Metastatic Breast Carcinoma in the Ovary (tissue), 3 donors: ENCODE data around the genes ARHGDIG, AXIN1, MRPL28 and STUB1.

GRCh38 chr16:85986-86922 is 8.2 kb downstream of the MPG start:
- PRO-cap, 3 experiments: no peak in any of the 3 experiments

DNA sequence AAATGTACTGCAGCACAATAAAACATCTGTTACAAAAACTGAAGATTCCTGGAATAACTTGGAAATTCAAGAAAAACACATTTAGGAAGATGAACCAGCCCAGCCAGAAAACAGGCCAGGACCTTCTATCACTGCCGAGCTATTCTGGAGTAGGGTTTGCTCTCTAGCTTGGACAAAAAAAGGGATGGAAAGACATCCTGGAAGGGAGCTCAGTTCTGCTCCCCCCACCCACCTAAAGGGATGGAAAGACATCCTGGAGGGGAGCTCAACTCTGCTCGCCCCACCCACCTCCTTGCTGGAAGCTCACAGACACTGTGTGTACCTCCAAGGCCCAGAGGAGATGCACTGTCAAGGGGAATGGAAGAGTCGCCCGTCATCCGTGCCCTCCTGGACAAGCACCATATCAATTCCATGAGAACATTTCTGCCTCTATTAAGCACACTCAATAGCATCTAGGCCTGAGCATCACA is 15.9 kb downstream of the NPRL3 start:
- PRO-cap, 3 experiments: no peak in any of the 3 experiments

- PRO-cap, 3 experiments: no peak in any of the 3 experiments
Measured at GRCh38 chr16:153884-154746, 1.7 kb downstream of the HBZ start.

DNA sequence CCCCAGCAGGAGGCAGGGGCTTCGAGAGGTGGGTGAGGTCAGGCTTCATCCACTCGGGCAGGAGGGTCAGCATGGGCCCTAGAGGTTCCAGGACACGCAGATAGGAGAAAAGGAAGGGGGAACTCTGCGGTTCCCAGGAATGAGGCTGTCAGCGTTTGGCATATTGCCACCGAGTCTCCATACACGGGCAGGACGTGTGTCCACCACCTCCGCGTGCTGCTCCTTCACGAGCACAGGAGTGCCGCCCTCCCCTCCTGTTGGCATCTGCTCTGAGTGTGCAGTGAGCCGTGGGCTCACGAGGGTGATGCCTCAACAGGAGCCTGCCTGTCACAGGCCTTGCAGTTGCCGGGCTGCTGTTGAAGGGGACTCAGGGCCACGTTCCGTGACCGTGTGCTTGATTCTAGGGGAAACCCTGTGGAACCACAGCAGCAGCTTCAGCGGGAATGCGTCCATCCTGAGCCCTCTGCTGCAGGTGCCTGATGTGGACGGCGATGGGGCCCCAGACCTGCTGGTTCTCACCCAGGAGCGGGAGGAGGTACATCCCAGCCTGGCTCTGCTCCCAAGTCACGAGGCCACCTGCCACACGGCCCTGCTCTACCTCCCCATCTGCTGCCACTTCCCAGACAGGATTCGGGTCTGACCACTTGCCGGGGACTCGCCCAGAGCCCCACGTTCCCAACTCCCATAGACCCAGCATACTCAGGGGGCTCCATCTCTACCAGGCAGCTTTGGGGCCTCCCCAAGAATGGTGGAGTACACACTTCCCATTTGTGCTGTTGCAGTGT is 14.6 kb downstream of the RGS11 start:
- PRO-cap, 3 experiments: no peak in any of the 3 experiments

GRCh38 chr16:280230-280913 is at the start of gene ARHGDIG:
ARHGDIG (plus strand) TSS chr16:280591.
- PRO-cap, 3 experiments: no peak in any of the 3 experiments

DNA sequence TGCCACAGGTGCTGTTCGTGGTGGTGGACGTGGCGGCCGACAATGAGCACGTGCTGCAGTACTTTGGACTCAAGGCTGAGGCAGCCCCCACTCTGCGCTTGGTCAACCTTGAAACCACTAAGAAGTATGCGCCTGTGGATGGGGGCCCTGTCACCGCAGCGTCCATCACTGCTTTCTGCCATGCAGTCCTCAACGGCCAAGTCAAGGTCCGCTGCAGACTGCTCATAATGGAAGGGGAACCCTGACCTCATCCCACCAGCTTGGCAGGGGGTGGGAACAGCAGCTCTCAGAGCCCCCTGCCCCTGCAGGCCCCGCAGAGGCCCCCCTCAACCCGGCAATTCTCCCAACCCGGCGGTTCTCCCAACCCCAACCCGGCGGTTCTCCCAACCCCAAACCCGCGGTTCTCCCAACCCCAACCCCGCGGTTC is 2.5 kb downstream of the PDIA2 start:
- PRO-cap, 3 experiments: peak in 3 of 3 experiments; most common plus-strand start position 346 of the sequence (in 3)

GRCh38 chr16:289156-289947 is 6.4 kb downstream of the PDIA2 start:
- PRO-cap, 3 experiments: no peak in any of the 3 experiments

GRCh38 chr16:351744-352765 is at the start of gene AXIN1:
AXIN1 (minus strand) TSS chr16:352723.
- PRO-cap, 3 experiments: peak in 3 of 3 experiments; most common minus-strand start chr16:352723 (in 3)

DNA sequence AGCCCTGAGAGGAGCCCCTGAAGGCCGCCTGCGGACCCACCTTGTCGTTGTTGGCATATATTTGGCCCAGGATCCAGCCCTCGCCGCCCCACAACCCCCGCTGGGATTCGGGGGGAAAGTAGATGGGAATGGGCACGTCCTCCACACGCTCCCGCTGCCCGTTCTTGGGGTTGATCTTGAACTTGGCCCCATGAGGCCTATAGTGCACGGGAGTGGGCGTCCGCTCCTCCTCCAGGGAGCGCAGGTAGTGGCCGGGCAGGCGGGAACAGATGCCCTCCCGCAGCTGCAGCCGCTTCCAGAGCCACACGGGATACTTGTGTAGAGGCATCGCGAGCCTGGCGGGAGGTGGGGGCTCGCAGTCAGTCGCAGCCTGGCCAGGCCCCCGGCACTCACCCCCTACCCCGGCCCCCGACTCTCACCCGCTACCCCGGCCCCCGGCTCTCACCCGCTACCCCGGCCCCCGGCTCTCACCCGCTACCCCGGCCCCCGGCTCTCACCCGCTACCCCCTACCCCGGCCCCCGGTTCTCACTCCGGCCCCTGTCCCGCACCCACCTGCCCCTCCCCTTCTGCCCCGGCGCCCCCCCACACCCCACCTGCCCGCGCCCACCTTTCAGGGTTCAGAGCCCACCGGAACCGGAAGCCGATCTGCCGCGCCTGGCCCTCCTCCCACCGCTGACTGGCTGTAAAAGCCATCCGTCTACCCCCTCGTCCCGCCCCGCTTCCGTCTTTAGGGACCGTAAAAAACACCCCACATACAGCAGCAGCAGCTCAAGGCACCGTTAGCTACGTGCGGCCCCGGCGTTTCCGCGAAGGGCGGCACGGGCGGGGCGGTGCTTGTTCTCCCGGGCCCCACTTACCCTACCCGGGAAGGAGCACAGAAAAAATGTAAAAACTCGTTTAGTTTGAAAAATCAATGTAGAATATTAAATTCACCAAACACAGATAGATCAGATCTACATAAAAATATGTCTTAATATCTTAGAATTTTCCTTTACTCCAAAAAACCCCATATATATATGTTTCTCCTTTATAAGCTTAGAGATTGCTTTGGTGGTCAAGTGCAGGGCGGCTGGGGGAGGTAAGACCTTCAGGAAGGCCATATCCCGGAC is at the start of gene MRPL28:
Gene MRPL28 (minus strand): TSS at position 648 of the 1,110 bp plus-strand sequence.
- PRO-cap, 3 experiments: peak in 3 of 3 experiments; most common plus-strand start position 754 of the sequence (in 3); most common minus-strand start position 648 of the sequence (in 2)

GRCh38 chr16:376107-377067 is 5.4 kb downstream of the PGAP6 start:
- PRO-cap, 3 experiments: no peak in any of the 3 experiments

DNA sequence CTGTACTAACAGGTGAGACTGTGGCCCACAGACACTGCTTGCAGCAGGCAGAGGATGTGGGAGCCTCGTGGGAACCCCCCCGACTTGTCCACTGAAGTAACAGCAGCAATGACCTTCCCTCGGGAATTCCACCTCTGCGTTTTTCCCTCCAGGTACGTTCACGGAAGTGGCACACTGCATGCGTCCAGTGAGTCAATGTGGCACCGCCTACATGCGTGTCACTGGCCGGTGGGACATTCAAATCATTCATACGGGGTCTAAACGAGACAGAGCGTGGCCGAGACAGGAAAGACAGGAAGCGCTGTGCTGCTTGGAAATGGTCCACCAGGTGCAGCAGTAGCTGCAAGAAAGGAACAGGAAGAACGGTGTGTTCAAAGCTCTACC is 1.5 kb upstream of the PGAP6 start:
- PRO-cap, 3 experiments: peak in 3 of 3 experiments; most common plus-strand start position 187 of the sequence (in 1); most common minus-strand start position 162 of the sequence (in 3)

- PRO-cap, 3 experiments: no peak in any of the 3 experiments
Measured at GRCh38 chr16:474349-475028, 49.0 kb downstream of the RAB11FIP3 start.

DNA sequence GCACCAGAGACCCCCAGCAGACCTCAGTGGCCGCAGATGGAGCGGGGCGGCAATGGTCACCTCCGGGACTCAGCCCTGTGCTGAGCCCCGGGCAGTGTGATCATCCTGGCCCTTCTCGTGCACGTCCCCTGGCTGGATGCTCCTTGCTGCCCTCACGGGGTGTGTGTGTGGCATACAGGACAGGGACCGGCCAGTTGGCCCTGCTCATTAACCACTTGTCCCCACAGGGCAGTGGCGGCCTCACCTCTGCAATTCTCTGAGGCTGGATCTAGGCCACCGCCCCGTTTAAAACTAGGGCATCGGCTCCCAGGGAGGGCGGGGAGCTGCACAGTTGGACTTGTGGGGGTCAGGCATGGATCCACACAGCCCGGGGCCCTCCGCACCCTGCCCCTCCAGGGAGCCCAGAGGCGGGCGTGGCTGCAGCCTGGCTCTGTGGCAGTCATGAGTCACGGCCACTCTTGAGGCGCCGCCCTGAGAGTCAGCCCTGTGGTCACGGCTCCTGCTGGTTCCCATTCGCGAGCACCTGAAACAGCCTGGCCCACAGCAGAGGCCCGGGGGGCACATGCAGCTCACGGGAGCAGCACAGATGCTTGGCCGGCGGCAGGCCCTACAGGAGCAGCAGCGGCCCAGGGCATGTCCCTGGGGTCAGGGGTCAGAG is 7.9 kb downstream of the CAPN15 start:
- PRO-cap, 3 experiments: no peak in any of the 3 experiments

DNA sequence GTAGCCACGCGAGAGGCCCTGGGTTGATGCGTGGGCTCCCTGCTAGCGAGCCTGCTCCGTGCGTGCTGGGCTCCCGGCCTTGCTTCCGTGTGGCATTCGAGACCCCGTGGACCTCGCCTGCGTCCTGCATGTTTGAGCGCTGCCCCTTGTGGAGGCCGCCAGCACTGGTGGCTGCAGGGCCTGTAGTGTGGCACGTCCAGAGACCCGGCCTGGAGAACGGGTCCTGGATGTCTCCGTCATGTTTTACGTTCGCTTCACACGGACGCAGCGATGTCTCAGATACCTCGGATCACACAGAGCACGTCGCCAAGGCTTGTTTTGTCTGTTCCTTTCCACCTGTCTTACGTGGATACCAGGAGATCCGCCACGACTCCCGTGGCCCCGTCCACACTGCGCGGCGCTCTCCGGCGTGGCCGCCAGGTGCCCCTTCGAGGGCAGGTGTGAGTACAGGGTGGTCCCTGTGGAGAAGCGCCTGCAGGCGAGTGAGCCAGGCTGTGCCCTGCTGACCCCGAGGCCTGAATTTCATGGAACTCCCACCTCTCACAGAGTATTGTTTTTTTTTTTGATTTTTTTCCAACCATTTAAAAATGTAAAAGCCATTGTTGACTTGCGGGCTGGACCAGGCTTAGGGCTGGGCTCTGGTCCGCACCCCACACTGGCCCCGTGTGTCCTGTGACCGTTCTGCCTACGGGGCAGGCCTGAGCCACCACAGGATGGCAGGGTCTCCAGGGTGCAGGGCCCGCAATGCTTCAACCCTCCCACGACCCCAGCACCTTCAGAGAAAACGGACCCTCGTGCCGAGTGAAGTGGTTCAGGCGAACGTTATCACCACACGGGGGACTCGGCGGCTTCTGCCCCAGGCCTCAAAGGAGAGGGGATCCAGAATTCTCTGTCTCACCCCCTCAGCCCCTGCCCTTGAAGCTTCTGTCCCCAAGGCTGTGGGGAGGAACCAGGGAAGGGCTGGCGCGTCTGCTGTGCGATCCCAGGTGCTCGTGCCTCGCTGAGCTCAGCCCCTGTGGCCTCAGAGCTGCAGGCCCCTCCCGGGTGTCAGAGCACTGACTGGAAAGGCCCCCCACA is 10.6 kb downstream of the CAPN15 start:
- PRO-cap, 3 experiments: no peak in any of the 3 experiments

DNA sequence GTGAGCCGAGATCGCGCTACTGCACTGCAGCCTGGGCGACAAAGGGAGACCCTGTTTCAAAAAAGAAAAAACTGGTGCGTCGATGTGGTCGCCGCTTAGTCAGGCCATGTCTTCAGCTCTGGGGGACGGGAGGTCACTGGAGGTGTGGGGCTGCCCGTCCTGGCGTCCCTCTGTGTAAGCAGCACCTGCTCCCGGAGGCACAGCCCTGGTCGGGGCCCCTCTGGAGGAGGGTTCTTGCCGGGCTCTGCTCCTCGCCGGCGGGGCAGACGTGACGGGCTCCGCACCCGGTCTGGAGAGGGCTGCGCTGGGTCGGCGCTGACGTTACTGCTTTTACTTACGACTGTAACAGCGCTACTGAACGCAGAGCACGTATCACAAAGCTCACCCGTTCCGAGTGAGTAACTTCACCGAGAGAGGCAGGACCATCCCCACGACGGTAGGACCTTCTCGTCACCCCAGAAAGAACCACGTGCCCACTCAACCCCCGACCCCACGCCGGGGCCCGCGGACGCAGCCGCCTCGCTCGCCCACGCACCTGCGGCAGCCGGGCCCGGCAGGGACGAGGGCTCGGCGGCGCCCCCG is 1.3 kb upstream of the RAB40C start:
- PRO-cap, 3 experiments: peak in 1 of 3 experiments; most common plus-strand start position 410 of the sequence (in 1); most common minus-strand start position 400 of the sequence (in 1)

- PRO-cap, 3 experiments: no peak in any of the 3 experiments
Measured at GRCh38 chr16:635840-636083, 343 bp downstream of the METTL26 start.

GRCh38 chr16:666452-666877 is 1.5 kb upstream of the RHOT2 start:
- PRO-cap, 3 experiments: no peak in any of the 3 experiments

DNA sequence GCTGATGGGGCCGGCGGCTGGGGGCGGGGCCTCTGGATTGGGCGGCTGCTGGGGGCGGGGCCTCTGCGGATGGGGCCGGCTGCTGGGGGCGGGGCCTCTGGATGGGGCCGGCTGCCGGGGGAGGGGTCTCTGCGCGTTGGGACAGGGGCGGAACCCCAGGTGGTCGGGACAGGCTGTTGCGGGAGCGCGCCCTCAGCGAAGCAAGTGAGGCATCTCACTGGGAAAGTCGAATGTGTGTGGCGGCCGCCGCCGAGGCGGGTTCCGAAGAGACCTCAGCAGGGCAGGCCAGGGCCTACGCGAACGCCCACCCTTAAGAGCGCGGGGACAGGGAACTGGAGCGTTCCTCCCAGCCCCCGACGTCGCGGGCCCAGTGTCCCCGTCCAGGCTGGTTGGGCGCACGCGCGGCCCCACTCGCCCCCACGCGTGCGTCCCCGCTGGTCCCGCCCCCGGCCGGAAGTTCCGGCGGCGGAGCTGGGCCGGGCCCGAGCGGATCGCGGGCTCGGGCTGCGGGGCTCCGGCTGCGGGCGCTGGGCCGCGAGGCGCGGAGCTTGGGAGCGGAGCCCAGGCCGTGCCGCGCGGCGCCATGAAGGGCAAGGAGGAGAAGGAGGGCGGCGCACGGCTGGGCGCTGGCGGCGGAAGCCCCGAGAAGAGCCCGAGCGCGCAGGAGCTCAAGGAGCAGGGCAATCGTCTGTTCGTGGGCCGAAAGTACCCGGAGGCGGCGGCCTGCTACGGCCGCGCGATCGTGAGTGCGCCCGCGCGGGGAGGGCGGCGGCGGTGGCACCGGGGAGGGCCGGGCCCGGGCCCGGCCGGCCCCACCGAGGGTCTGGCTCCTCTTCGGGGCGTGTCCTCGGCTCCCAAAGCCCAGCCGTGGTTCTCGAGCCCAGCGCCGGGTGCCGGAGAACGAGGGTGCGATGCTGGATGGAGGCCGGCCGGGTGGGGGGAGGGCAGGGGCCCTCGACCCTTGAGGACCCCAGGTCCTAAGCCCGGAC is at the start of gene STUB1:
Gene STUB1 (plus strand): TSS at position 468 of the 989 bp plus-strand sequence.
- PRO-cap, 3 experiments: peak in 3 of 3 experiments; most common plus-strand start position 144 of the sequence (in 2); most common minus-strand start position 409 of the sequence (in 3)

DNA sequence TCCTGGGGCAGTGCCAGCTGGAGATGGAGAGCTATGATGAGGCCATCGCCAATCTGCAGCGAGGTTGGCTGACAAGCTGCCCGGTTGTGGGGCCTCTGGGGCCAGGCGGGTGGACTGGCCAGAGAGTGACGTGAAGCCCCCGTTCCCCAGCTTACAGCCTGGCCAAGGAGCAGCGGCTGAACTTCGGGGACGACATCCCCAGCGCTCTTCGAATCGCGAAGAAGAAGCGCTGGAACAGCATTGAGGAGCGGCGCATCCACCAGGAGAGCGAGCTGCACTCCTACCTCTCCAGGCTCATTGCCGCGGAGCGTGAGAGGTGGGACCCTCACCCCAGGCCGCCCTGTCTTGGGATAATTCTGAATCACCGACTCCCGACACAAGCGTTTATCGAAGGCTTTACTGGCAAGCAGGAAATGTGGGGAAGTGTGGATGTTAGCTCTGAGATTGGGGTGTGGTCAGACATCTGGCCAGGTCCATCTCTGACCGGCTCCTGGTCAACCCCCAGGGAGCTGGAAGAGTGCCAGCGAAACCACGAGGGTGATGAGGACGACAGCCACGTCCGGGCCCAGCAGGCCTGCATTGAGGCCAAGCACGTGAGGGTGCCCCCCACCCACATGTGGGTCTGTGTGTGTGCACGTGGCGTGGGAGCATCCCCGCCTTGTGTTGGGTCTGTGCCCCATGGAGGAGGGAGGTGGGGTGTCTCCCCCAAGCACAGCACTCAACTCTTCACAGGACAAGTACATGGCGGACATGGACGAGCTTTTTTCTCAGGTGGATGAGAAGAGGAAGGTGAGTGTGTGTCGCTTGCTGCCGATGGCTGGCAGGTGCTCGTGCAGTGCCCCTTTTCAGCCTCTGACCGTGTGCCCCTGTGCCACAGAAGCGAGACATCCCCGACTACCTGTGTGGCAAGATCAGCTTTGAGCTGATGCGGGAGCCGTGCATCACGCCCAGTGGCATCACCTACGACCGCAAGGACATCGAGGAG is 1.4 kb downstream of the STUB1 start:
- PRO-cap, 3 experiments: peak in 1 of 3 experiments; most common minus-strand start position 725 of the sequence (in 1)

DNA sequence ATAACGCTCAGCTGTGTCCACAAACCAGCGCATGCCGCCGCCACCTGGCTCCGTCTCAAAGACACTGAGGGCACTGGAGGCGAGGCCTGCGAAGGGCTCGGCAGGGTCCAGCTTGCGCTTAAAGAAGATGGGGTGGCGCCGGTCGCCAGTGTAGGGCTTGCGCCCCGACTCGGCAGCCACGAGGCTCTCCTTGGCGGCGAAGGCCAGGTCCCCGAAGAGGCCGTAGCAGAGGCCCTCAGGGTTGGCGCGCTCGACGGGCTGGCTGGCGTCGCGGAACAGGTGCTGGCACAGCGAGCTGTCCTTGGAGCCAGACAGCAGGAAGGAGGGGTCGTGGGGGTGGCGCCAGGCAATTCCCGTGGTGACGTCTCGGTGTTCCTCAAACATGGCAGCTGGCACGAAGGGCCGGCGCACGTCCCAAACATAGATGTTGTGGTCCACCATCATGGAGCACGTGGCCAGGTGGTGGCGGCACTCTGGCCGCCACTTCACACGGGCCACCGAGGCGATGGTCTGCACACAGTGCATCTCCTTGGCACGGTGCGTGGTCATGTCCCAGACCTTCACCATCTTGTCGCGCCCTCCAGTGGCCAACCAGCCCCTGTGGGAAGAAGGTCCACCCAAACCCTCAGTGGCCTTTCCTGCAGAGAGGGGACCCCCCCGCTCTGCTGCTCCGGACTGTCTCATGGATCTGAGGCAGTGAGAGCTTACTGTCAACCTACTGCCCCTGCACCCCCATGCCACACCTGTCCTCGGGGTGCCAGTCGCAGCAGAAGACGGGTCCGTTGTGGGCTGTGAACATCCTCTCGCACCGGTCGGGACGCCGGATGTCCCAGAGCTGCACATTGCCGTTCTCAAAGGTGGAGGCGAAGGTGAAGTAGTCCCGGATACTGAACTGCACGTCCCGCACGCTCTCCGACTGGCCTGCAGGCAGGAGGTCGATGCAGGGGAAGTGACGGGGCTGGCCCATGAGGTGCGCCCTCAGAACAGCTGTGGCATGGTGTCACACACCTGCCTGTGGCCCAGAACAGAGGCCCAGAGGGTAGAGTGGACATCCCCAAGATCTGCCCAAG is 3.0 kb upstream of the JMJD8 start:
- PRO-cap, 3 experiments: no peak in any of the 3 experiments